PFSK-1 (cell line): Measurements from ENCODE around the gene JAG1.

DNA sequence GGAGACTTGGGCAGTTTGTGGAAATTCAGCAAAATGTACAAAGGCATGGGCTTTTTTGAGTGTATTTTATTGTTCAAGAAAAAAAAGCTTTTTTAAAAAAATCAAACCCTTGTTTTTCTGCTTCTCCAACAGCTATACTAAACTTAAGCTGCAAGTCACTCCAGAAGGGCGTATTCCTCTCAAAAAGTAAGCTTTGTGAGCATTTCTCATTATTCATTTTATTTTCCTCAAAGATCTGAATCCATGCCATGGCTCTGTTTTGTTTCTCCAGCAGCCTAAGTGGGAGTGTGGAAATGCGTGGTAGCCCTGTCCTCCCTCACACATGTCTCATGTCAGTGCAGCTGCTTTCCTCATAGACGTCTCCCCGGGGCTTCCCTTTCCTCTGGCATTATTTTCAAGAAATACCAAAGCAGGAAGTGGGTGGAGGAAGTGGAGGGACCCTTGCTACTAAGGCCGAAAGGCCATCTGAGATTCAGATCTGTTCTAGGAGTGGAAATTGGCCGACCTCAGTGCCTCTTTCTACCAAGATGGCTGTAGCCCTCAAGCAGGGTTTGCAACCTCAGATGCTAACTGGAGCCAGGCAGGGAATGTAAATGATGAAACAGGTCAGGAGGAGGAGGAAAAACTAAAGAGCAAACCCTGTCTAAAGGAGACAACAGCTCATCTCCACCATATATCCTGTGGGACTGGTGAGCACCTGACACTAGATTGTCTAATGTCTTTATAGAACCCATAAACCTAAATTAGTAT is 420.9 kb upstream of the PLCB4 start:
- RRBS, result no CpG with 5 or more reads among the region's 6 CpGs

GRCh38 chr20:9401992-9402652 is 112.3 kb upstream of the LAMP5 start:
- RRBS, result no CpG with 5 or more reads among the region's 7 CpGs

GRCh38 chr20:9985826-9986513 is 48.8 kb upstream of the ANKEF1 start:
- RRBS, result no CpG with 5 or more reads among the region's 7 CpGs

GRCh38 chr20:10434387-10434912 is 428 bp upstream of the MKKS start:
- RRBS, result 2% methylated on average over 2 of the region's 21 CpGs

- RRBS, result no CpG with 5 or more reads among the region's 8 CpGs
Observed at GRCh38 chr20:10557628-10558188, 116.1 kb downstream of the JAG1 start.

GRCh38 chr20:10638822-10640166 is 34.5 kb downstream of the JAG1 start:
- RRBS, result no CpG with 5 or more reads among the region's 33 CpGs

GRCh38 chr20:10653330-10654193 is 20.2 kb downstream of the JAG1 start:
- RRBS, result no CpG with 5 or more reads among the region's 16 CpGs

- RRBS, result no CpG with 5 or more reads among the region's 5 CpGs
Observed at GRCh38 chr20:10667789-10668389, 5.9 kb downstream of the JAG1 start.

DNA sequence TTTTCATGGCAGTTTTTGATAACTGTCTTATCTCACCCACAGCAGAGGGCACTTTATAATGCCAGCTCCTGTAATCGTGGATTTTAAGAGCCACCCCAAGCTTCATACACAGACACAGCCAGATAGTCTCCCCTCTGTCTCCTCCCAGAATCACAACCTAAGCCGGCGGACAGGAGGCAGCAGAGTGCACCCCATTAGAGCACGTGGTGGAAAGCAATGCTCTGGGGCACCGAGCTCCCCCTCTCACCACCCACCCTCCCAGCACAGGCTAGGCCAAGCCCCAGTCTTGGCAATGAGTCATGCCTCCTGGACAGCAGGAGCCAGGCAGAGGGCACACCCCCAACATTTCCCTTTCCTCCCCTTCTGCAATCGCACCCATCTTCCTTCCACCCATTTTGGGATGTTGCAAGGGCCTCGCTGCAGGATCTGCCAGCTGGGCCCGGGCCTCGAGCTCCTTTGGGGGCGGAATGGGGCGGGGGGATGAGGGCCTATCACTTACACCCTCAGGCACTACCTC is 2.4 kb downstream of the JAG1 start:
- RRBS, result no CpG with 5 or more reads among the region's 11 CpGs

DNA sequence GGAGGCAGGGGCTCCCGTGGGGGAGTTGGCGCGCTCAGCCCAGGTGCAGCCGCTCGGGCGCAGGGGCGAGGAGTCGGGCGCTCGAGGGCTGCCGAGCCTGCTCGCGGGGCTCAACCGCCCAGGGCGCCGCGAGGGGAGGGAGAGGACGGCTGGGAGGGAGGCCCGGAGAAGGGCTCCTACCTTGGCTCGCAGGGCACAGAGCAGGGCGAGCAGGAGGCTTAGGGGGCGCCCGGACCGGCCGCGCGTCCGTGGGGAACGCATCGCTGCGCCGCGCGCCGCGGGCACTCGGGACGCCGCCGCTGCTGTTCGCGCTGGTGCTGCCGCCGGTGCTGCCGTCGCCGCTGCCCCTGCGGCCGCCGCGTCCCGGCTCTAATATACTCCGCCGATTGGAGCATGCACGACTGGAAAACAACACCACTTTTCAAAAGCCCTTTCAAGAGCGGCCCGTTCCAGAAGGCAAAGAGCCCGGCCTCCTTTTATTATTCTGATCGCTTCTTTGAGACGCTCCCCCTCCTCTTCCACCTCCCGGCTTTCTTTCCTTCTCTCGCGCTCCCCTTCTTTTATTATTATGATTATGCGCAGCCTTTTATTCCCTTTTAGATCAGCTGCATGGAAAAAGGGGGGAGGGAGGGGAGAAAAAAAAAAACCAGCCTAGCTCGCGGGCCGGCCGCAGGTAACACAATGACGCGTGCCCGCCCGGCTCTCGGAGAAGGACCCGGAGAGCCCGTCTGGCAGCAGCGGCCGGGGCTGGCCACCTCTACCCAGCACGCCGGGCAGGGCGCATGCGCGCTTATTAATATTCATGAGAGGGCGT is at the start of gene JAG1:
JAG1 (minus strand) TSS at position 730 of the 814 bp plus-strand sequence.
- RRBS, result under 1% methylated on average over 28 of the region's 83 CpGs

- RRBS, result no CpG with 5 or more reads among the region's 2 CpGs
Observed at GRCh38 chr20:11097537-11097902, 423.7 kb upstream of the JAG1 start.

DNA sequence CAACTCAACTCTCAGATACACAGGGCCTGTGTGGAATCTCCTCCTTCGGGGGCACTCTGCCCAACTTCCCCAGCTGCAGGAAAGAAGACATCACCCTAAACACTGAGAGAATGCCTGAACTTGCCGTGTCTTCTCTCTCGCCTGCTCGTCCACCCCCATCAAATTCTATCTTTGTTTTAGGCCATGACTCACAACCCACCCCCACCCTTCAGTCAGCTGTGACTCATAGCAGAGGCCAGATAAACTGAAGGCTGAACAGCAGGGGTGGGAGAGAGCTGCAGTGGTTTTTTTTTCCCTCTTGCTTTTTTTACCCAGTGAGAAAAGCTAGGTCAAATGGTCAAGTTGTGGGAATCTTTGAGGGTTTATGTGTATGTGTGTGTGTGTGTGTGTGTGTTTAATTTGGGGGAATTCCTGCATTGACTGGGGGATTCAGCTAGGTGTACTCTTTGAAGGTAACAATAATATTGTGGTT is 593.5 kb upstream of the JAG1 start:
- RRBS, result no CpG with 5 or more reads among the region's 4 CpGs

GRCh38 chr20:11271407-11271720 is 597.6 kb upstream of the JAG1 start:
- RRBS, result 84% methylated on average over 3 of the region's 6 CpGs

DNA sequence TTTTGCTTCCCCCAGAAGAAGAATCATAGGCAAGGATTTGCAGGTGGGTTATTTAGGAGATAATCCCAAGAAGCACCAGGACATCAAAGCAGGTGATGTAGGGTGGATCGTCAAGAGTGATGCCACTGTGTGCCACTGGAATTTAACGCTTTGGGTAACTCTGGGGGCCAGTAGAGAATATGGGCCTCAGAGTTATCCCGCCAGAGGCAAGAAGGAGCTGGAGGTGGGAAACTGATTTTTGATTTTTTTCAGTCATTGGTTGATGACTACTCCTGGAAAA is 368.5 kb downstream of the BTBD3 start:
- RRBS, result no CpG with 5 or more reads among the region's 3 CpGs

DNA sequence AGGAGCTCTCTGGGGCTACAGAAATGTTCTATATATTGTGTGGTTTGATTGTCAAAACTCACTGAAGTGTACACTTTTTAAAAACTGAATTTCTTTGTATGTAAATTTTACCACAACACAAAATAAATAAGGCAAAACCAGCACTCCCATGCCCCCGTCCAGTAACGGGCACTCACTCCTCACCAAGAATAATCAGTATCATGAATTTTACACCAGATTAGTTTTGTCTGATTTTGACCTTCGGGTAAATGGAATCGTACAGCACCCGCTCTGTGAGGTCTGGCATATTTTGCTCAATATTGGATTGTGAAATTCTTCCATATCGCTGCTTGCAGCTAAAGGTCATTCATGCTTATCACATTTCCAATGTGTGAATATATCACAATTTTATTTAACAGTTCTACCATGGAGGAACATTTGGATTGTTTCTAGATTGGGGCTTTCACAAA is 86.4 kb downstream of the ISM1 start:
- RRBS, result no CpG with 5 or more reads among the region's 6 CpGs

- RRBS, result no CpG with 5 or more reads among the region's 6 CpGs
Observed at GRCh38 chr20:13379396-13380211, 158.5 kb downstream of the ISM1 start.

GRCh38 chr20:13995830-13996458 is 628 bp downstream of the MACROD2 start:
- RRBS, result 20% methylated on average over 19 of the region's 66 CpGs

- RRBS, result no CpG with 5 or more reads among the region's 5 CpGs
Observed at GRCh38 chr20:15614557-15615166, 958.6 kb downstream of the KIF16B start.

DNA sequence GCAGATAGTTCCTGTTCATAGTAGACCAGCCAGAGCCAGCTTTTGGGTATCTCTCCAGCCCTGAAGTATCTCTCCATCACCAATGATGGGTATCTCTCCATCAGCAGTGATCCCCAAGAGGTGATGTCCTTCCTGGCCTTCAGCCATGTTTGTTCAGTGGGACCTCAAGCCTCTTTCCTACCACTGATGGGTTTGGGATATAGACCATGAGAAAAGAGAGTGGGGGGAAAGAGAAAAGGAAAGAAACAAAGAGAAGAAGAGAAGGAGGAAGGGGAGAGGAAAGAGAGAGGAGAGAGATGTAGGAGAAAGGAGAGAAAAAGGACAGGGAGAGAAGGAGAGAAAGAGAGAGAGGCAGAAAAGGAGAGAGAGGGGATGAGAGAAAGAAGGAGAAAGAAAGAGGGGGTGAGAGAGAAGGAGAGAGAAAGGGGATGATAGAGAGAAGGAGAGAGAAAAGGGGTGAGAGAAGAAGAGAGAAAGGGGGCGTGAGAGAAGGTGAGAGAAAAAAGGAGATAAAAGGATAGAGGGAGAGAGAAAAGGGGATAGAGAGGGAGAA is 933.6 kb downstream of the KIF16B start:
- RRBS, result no CpG with 5 or more reads among the region's 1 CpG